ENCODE data around the genes BMP8A, ZMPSTE24 and EXO5.

GRCh38 chr1:39398622-39399326, 92.7 kb upstream of the BMP8A start:
- PRO-cap, result no peak

GRCh38 chr1:39411691-39412776, 79.4 kb upstream of the BMP8A start:
- PRO-cap, result no peak

GRCh38 chr1:39439048-39439682, 52.3 kb upstream of the BMP8A start:
- PRO-cap, result no peak

DNA sequence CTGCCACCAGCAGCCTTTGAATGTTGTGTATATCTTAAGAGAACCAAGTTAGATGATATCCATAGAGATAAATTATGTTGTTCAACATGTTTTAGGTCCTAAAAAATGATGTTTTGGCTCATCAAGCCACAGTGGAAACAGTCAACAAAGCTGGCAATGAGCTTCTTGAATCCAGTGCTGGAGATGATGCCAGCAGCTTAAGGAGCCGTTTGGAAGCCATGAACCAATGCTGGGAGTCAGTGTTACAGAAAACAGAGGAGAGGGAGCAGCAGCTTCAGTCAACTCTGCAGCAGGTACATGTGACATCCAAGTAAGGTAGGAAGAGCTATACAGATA, 48.8 kb upstream of the BMP8A start:
- PRO-cap, result no peak

DNA sequence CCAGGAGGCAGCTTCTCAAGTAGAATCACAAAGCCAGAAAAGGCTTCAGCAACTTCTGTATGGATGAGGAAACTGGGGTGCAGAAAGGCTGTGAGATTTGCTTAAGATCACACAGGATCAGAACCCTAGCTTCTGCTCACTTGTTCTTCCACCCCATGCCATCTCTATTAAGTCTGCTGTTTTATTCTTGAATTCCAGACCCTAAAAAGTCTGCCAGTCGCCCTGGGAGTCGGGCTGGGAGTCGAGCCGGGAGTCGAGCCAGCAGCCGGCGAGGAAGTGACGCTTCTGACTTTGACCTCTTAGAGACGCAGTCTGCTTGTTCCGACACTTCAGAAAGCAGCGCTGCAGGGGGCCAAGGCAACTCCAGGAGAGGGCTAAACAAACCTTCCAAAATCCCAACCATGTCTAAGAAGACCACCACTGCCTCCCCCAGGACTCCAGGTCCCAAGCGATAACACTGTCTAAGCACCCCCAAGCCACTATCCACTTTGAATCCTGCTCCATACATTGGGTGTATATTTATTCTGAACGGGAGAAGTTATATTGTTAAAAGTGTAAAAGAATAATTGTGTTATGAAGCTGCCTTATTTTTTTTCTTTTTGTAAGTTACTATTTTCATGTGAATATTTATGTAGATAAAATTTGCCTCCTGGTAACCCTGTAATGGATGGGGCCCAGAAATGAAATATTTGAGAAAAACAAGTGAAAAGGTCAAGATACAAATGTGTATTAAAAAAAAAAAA, 5.9 kb upstream of the BMP8A start:
- PRO-cap, result no peak

DNA sequence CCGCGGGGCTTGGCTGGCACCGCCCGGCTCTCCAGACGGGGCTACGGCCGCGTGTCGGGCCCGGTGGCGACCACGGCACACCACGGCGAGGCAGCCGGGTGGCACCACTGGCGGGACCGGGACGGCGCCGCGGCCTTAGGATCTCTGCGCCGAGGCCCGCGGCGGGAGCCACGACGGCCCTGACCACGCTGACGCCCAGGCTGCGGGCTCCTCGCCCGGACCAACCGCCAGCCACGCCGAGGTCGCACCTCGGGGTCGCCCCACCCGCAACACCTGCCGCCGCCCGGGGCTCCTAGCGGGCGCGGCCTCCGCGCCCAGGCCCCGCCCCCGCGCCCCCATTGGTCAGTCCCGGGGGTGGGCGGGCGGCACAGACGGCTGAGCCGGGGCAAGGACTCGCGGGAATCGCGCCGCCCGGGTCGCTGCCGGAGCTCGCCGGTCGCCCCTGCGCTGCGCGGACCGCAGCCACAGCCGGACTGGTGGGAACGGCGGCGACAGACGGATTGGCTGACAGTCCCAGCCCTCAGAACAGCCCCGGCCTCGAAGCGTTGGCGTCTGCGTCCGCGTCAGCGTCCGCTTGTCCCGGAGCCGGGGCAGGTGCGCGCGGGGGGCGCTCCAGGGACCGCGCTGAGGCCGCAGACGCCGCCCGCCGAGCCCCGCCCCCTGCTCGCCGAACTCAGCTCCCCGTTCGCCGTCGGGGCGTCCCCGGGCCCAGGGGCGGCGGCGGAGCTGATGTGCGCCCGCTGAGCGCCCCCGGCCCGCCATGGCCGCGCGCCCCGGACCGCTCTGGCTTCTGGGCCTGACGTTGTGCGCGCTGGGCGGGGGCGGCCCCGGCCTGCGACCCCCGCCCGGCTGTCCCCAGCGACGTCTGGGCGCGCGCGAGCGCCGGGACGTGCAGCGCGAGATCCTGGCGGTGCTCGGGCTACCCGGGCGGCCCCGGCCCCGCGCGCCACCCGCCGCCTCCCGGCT, at the start of gene BMP8A:
Gene BMP8A (plus strand): TSS at position 405 of the 966 bp plus-strand sequence.
- PRO-cap, result bidirectional peak, plus-strand start at position 399 of the sequence, minus-strand start at position 257 of the sequence

DNA sequence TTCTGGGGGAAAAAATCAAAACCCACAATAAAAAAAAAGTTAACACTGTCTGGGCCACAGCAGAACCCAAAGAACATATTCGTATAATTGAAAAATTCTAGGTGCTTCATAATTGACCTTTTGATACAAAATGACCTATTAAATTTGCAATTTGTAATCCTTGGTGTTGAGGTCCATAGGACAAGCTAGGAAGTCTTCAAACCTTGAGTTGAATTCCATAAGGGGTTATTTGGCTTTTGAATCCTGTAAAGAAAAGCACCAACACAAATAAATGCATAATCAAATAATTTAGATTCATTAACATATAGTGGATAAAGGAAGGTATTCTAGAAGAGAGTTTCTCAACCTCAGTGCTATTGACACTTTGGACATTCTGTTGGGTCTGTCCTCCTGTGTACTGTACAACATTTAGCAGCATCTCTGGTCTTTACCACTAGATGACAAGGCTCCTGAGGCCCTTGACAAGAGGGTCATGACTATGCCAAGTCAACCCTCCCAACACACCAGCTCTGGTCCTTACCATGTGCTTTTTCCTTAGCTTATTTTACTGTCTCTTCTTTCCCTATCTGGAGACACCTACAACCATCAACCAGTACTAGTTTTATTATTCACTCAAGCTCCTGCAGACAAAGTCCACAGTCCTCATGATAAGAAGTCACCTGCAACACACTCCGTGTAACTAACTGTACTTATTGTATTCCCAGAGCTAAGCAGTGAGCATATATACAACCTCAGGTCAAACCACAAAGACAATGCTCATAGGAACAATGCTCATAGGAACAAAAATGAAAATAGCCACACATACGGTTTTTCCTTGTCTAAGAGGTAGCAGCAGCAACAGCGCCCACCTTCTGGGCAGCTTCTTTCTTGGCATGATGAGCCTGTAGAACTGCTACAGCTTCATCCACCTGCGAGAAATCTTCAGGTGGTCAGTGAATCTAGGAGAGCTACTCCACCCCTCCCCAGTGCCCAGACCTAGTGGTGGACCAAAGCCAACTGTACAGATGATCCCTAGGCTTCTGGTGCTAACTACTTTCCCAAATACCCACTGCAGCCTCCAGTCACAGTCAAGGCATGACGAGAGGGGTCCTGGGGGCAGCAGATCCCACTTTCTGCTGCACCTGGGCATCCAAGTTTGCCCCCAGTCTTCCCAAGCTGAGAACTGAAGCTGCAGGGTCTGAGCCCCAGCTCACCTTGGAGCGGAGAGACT, 15.3 kb downstream of the PABPC4 start:
- PRO-cap, result no peak

DNA sequence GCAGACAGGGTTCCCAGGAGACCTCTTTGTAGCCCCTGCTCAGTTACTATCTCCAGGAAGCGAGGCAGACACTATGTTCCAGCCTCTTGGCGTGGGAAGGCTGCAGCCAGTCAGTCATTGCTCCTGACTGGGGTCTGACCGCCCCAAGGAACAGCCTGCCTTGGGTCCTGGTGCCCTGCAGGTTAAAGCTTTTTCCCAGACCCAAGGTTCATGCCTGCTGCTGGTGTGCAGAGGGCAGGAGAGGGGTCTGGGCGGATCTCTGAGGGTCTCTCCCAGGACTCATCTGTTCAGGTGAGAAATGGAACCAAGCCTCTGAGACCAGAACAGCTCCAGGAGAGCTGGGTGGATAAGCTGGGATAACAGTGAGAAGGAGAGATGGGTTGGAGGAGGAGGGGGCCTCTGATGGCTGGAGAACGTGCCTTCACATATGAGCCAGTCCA, 13.4 kb downstream of the HEYL start:
- PRO-cap, result no peak

- PRO-cap, result no peak
Measured at GRCh38 chr1:39683676-39684447, 7.4 kb downstream of the HPCAL4 start.

- PRO-cap, result no peak
Measured at GRCh38 chr1:39882474-39883392, 571 bp downstream of the TRIT1 start.

- PRO-cap, result no peak
Measured at GRCh38 chr1:39955298-39955764, 386 bp downstream of the MFSD2A start.

DNA sequence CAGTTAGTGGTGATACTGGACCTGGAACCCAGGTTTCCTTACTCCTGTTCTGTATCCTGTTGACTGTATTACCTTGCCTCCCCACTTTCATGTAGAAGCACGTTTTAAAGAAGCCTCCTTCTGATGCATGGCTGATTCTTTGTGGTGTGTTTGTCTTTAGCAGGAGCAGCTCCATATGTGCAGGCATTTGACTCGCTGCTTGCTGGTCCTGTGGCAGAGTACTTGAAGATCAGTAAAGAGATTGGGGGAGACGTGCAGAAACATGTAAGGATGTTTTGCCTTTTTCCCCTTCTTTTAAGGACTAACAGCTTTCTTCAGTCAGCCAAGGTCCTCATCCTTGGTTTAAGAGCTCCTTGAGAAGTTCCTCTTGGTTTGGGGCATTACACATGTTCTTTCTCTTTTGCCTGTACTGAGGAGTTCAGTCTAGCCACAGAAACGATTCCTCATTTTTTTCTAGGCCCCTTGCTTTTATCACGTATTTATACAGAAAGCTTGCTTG, 19.4 kb downstream of the CAP1 start:
- PRO-cap, result no peak

GRCh38 chr1:40186353-40187059, 25.3 kb downstream of the RLF start:
- PRO-cap, result no peak

- PRO-cap, result bidirectional peak, plus-strand start at chr1:40258210, minus-strand start at chr1:40257948
Measured at GRCh38 chr1:40257618-40258408, at the start of gene ZMPSTE24. TSS of gene ZMPSTE24 (plus strand) at chr1:40258236.

DNA sequence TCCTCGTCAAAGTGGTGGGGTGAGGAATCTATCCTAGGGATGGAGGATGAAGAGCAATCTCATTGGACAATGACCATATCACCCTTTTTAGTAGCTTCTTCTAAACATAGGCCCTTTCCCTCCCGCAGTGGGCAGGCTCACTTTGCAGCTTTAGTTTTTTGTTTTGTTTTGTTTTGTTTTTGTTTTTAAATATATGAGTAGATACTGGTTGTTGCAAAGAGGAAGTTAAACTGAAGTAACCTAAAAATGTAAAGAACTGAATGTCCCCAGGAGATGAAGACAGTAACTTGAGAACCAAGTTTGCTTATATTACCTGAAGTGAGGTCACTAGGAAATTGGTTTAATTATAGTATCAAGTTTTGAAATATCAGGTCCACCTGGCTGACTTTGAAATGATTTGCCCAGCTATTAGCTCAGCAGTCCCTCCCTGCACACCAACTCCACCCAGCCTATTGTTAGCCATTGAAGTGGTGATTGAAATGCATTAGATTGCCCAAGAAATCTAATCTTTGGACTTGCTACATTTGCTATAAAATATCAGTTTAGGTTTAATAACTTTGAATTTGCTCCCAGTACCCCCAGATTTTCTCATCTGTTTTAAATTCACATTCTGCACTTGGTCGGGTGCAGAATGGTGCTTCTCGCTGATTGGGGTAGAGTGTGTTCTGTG, 18.2 kb downstream of the SMAP2 start:
- PRO-cap, result unidirectional peak, plus-strand start at position 404 of the sequence

GRCh38 chr1:40404441-40405073, 31.0 kb downstream of the SMAP2 start:
- PRO-cap, result no peak

DNA sequence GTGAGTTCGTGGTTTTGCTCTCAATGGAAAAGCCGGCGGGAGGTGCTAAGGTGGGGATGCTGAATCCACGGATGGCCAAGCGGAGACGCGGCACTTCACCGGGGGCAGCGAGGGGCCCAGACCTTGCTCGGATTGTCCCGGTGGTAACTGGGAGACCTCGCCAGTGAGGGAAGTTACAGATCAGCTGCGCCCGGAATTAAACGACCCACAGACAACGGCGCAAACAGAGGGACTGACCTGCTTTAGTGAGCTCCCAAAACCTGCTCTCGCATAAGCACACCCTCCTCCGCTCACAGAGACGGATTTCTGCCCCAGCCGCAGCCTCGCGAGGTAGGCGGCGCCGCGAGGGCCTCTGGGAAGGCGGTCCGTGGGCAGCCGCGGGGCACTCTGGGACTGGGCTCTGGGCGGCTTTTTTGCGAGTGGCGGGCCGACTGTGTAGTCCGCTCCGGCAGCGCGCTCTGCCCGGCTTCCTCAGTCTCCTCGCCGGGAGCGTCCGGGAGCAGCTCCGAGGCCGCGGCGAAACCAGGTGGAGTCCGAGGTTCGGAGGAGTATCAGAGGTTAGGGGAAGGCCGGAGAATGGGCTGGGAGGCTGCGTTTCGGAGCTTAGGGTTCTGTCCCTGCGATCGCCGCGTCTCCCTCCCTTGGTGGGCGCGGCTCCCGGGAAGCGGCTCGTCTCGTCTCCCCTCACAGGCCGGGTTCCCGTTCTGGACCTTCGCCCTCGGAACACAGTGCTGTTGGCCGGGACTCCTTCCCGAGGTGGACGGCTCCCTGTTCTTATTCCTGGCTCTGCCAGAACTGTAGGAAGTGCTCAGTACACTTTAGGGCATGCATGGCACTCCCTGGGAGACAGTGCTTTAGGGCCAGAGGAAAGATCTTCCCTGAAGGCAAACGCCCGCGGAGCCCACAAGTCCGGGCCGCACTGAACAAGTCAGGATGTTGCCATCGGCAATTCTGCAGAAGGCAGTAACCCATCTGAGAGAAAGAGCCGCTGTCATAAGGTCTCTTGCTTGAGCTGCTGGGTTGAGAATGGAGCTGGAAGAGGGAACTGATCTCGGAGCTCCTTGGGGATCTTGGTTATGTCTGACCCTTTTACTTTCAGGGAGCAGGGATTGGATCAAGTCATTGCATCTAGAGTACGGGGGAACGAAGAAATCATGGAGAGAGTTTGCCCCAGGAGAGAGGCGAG, at the start of gene EXO5:
Gene EXO5 (plus strand): TSS at position 416 of the 1,186 bp plus-strand sequence.
- PRO-cap, result bidirectional peak, plus-strand start at position 410 of the sequence, minus-strand start at position 306 of the sequence

GRCh38 chr1:40662572-40663026, 2.9 kb downstream of the RIMS3 start:
- PRO-cap, result no peak

DNA sequence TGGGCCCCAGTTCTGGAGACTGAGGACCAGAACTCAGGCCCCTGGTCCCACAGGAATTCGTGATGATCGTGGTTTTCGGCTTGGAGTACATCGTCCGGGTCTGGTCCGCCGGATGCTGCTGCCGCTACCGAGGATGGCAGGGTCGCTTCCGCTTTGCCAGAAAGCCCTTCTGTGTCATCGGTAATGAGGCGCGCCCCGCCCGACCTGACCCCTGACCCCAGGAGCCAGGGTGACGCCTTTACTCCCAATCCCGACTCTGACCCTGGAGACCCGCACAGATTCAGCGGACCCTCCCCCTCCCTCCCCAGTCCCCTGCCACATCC, 34.5 kb downstream of the KCNQ4 start:
- PRO-cap, result no peak

DNA sequence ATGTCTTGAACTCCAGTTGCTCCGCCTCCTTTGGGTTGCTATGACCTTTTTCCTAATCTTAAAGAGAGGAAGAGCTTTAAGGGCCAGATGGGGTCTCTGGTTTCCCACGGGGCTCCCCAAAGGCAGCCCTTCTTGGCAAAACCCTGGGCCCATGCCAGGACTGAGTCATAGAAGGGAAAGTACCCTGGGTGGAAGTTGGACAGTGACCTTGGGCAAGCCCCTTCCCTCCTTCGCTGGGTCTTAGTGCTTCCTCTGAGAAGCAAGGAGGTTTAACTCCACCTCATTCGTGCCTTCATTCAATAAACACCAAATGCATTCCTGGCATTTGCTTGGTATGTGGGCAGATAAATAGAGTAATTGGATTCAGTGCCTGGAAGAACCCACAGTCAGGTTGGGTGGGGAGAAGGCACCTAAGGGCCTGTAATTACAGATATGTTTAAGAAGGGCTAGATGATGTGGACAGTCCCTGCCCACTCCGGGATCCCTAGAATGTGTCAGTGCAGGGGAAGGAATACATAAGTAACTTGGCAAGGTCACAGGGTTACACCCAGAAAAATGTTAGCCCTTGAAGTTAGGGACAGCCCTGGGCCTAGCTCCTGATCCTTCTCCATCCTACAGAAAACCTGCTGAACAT, 36.3 kb upstream of the CITED4 start:
- PRO-cap, result no peak

Measured in left lobe of liver (tissue), 1 donor.